NCI-H460 (cell line): ENCODE measurements around a stretch of chr2.

GRCh38 chr2:69356-70169, 23.3 kb upstream of the FAM110C start:
RAMPAGE:
- cytosol, long total RNA, result no peak
- long total RNA, result no peak
- nucleus, long total RNA, result no peak

GRCh38 chr2:282814-284089, 4.6 kb downstream of the ALKAL2 start:
RAMPAGE:
- cytosol, long total RNA, result no peak
- long total RNA, result no peak
- nucleus, long total RNA, result no peak

RAMPAGE:
- cytosol, long total RNA, result no peak
- long total RNA, result no peak
- nucleus, long total RNA, result no peak
Observed at GRCh38 chr2:430578-431114, 142.8 kb upstream of the ALKAL2 start.

RAMPAGE:
- cytosol, long total RNA, result no peak
- long total RNA, result no peak
- nucleus, long total RNA, result no peak
Observed at GRCh38 chr2:503582-504015, 173.6 kb downstream of the TMEM18 start.

DNA sequence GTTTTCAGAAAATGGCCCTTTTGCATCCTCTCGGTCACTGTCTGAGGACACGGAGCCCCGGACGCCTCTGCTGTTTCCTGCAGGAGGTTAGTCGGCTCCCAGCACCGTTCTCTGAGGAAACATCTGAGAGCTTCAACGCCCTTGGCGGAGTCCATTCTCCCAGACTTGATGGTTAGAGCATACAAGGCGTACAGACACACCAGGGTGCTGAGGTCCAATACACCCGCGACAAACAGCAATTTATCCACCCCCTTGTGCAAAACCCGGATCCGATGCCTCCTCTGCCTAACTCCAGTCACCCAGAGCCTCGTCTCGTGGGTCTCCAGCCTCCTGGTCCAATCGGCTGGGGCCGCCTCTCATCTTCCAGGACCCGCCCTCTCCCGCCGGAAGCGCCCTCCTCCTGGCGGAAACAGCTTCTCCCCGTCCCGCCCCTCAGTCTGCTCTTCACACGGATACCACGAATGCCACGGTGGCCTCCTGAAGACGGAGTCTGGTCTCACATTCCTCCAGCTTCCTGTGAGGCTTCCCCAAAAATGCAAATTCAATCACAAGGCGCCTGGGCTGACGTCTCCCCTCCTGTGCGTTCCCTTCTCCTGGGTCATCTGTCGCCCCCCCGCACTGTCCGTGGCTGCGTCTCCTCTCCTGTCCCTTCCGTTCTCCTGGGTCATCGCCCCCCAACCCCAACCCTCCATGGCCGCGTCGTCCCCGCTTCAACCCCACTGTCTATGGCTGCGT, 119.3 kb downstream of the TMEM18 start:
RAMPAGE:
- cytosol, long total RNA, result no peak
- long total RNA, result no peak
- nucleus, long total RNA, result no peak

DNA sequence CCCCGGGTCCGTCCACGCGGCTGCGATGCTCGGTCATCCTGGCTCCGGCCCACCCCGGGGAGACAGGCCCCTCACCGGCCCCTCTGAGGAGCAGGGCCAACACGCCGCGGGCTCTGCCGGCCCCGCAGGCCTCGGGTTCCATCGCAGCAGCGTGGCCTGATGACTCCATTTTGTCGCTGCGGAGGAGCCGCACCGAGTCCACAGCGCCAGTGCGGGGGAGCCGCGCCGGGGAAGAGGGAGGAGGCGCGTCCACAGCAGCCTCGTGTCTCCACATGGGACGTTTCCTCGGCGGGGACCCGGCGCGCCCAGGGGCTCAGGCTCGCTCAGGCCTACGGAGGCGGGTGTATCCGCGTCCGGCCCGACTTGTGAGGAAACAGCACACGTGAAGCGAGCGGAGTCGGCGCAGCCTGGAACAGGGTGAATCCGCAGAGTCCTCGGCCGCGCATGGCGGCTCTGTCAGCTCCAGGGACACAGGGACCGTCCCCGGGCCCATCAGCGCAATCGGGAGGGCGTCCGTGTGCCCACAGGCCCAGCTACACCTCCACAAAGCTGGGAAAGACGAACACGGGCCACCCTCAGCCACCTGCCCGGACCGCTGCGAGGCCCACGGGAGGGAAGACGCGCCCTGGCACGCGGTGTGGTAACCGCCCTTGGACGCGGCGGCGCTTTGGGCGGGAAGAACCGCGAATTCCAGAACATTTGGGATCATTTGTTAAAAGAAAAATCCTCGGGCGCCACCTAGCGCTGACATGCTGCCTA, 40.6 kb downstream of the TMEM18 start:
RAMPAGE:
- cytosol, long total RNA, result no peak
- long total RNA, result no peak
- nucleus, long total RNA, result no peak

RAMPAGE:
- cytosol, long total RNA, result no peak
- long total RNA, result no peak
- nucleus, long total RNA, result no peak
Observed at GRCh38 chr2:669411-669922, 7.7 kb downstream of the TMEM18 start.

DNA sequence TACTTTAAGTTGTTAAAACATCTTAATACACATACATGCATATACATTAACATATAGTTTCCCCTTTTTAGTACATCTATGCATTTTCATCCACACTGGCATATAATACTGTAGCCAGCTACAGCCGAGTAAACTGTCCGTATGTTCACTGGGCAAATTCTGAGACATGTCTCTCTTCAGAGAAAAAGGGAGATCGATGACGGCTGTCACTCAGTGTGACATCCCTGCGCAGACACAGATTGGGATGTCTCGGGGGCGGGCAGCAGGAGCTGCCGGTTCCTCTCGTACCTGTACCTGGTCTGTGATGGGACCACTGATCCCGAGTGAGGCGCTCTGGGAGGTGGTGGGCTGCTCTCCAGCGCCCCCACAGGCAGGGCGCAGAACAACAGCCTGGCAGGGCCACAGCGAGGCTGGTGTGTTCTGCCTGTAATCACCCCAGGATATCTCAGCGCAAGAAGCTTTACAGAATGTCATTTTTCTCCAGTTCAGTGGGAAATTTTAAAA, 189.6 kb downstream of the SNTG2 start:
RAMPAGE:
- cytosol, long total RNA, result no peak
- long total RNA, result no peak
- nucleus, long total RNA, result no peak

DNA sequence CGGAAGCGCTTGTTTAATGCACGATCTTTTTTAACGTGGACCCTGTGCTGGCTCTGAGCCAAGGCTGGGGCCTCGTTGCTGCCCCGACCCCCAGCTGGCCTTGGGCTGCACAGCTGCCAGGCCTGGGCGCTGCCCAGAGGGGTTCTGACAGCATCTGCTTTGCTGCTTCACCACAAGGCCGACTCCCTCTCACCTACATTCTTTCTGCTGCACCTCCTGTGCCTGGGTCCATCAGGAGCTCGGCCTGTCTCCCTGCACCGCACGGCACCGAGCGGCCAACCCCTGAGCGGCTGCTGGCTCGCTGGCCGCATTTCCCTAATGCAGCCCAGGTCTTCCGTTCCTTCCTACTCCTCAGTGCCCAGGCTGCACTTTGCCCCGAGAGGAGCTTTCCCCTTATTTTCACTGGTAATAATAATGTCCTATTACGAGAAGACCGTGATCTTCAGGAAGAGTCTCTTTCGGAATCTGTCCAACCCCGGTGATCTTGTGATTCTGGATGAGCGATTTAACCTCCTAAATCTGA, 62.5 kb downstream of the TPO start:
RAMPAGE:
- cytosol, long total RNA, result no peak
- long total RNA, result no peak
- nucleus, long total RNA, result no peak

DNA sequence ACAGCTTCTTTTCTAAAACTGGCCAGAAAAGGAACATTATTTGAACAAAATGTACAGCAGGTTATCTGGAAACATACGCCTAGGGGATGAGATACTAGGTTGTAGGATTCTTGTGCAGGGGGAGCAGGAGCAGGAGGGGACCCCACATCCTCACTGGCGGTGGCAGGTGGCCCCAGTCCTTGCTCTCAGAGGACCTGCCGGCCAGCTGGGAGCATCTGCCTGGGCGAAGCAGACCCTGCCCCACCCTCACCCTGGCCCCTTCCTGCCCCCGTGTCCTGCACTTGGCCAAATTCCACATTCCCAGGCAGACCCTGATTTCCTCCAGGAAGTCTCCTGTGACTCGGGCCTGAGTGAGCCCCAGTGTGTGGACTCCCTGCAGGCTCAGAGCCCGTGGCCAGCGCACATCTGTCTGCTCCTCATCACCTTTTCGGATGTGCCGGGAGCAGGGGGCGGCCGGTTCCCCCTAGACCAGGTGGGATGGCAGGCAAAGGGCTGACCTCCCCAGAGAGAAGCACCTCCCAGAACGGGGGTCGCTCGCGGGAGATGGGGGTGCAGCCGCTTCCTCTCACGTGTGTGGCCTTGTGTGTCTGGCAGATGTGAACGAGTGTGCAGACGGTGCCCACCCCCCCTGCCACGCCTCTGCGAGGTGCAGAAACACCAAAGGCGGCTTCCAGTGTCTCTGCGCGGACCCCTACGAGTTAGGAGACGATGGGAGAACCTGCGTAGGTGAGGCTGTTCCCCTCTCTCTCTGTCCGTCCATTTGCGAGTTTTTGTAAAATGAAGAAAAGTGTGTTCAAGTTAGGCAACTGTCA, 90.3 kb downstream of the TPO start:
RAMPAGE:
- cytosol, long total RNA, result no peak
- long total RNA, result no peak
- nucleus, long total RNA, result no peak

RAMPAGE:
- cytosol, long total RNA, result no peak
- long total RNA, result no peak
- nucleus, long total RNA, result no peak
Observed at GRCh38 chr2:1617416-1618187, 126.7 kb downstream of the PXDN start.

GRCh38 chr2:1632216-1633028, 111.9 kb downstream of the PXDN start:
RAMPAGE:
- cytosol, long total RNA, result no peak
- long total RNA, result no peak
- nucleus, long total RNA, result no peak

DNA sequence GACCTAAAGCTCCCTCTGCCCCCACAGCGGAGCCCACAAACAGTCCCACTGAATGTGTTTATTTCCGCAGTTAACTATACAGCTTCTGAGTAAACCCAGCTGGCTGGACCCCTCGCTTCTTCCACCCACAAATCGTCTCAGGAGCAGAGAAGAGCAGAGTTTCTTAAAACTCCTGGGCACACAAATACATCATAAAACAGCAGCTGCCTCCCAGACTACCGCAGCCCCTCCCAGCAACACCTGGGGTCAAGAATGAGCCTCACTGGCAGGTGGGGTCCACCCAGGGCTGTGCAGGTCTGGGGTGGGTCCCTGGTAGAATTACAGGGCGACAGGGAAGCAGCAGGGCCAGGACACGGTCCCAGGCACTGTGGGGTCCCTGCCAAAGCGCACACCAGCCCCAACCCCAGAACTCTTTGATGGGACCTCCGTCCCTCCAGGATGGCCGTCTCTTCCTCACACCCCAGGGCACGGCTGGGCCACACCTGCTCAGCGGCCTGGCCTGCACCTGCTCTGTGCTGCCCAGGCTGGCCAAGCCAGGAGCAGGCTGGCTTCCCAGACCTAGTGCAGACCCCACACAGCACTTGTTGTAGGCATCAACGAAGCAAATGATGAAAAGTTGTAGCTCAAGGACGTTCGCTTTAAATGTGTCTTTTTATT, 103.7 kb downstream of the PXDN start:
RAMPAGE:
- cytosol, long total RNA, result no peak
- long total RNA, result no peak
- nucleus, long total RNA, result no peak

DNA sequence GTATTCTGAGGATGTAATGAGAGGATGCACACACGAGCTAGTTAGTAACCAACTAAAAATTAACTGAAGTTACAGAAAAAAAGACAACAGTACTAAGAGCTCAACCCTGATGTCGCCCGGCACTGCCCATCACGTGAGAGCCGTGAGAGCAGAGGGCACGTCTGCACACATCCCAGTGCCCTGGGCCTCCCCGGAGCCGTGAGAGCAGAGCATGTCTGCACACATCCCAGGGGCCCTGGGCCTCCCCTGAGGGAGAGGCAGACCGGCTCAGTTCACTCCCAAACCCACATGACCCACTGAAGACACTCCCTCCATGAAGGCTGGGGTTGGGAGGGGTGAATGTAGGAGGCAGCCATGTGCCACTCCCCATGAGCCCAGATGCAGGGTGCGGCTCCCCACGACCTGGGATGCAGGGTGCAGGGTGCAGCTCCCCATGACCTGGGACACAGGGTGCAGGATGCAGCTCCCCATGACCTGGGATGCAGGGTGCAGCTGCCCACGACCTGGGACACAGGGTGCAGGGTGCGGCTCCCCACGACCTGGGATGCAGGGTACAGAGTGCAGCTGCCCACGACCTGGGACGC, 39.3 kb downstream of the PXDN start:
RAMPAGE:
- cytosol, long total RNA, result no peak
- long total RNA, result no peak
- nucleus, long total RNA, result no peak

DNA sequence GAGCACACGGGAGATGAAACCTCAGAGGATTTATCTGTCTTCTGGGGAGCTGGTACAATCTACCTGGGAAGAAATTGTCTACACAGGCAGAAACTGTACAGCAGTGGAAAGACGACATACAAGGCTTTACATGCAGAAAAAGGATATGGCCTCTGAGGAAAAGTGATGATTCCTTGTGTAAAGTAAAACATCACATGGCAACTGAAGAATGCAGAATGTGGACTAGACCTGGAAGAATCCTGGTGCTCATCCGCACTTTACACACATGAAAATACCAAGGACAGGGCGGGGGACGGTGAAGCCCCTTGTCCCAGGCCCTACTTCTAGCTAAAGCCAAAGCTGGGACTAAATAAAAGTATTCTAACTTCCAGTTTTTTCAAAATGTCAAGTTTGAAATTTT, 215.8 kb upstream of the PXDN start:
RAMPAGE:
- cytosol, long total RNA, result no peak
- long total RNA, result no peak
- nucleus, long total RNA, result no peak

DNA sequence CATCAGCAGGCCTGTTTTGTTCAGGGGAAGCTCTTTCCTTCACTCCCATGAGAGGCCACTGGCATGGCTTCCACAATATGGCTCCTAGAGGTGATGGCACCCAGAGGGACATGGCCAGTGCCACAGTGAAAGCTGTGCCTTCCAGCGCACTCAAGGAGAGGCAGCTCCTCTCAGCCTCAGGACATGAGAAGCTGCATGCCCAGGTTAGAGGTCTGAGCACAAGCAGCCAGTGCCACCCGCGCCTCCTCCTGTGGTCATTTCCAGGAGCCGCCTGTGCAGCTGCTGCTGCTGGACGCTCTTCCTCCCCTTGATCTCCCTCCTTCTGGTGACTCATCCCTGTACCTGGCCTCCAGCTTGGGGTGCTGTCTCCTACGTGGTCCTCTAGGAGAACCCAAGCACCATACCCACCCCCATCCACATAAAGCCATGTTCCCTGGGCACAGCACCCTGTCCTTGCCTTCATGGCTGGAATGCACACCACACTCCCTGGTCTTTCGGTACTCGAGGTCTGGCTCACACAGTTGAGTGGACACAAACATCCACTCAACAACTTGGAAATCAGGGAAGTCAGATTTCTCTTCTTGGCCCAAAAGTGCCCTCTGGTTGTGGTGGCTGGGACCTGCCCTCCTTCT, 96.9 kb downstream of the EIPR1 start:
RAMPAGE:
- cytosol, long total RNA, result no peak
- long total RNA, result no peak
- nucleus, long total RNA, result no peak

DNA sequence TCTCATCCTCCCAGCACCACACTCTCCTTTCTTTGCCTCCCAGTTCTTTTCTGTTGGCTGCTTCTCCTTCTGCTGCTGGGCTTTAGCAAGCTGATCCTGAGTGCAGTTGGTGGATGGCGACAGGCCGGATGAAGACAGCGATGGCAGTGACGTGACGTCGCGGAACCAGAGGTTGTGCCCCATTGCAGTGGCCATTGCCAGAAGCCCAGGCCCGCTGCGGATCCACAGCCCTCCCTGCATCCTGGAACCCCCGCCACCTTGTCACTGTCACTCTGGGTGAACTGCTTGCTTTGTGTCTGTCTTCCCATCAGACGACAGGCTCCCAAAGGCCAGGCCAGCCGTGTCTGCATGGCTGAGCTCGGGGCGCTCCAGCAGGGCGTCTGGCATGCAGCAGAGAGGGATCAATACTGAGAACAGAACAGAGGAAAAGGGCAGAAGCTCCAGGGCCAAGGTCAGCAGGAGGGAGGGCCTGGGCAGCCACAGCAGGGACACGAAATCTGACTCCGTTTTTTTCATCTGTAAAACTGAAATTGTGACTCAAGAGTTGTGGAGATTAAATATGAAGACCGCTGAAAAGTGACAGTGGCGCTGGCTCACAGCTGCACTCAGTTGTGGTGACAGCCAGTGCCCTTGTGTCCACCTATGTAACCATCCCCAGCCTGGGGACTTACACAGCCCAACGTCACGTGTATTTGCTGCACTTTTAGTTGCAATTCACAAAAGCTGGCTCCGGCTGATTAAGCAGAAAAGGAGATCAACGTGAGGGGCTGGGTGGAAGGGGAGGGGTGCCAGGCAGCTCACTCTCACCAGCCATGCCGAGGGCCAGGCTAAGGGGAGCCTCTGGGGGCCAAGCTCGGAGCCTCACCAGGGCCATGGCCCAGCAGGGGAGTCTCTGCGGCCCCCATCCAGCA, 74.9 kb downstream of the EIPR1 start:
RAMPAGE:
- cytosol, long total RNA, result no peak
- long total RNA, result no peak
- nucleus, long total RNA, result no peak

DNA sequence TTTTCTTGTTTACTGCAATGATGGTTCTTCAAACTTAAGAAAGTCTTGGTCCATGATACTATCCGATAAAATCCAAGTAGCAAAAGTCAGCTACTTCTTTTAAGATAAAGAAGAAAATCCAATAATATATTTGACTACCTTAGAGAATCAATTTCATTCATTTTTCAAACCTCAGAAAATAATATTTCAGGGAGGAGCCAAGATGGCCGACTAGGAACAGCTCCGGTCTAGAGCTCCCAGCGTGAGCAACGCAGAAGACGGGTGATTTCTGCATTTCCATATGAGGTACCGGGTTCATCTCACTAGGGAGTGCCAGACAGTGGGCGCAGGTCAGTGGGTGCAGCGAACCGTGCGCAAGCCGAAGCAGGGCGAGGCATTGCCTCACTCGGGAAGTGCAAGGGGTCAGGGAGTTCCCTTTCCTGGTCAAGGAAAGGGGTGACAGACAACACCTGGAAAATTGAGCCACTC, 8.5 kb downstream of the EIPR1 start:
RAMPAGE:
- cytosol, long total RNA, result no peak
- long total RNA, result no peak
- nucleus, long total RNA, result no peak

RAMPAGE:
- cytosol, long total RNA, result no peak
- long total RNA, result no peak
- nucleus, long total RNA, result no peak
Observed at GRCh38 chr2:3448246-3448567, 68.7 kb downstream of the TRAPPC12 start.

DNA sequence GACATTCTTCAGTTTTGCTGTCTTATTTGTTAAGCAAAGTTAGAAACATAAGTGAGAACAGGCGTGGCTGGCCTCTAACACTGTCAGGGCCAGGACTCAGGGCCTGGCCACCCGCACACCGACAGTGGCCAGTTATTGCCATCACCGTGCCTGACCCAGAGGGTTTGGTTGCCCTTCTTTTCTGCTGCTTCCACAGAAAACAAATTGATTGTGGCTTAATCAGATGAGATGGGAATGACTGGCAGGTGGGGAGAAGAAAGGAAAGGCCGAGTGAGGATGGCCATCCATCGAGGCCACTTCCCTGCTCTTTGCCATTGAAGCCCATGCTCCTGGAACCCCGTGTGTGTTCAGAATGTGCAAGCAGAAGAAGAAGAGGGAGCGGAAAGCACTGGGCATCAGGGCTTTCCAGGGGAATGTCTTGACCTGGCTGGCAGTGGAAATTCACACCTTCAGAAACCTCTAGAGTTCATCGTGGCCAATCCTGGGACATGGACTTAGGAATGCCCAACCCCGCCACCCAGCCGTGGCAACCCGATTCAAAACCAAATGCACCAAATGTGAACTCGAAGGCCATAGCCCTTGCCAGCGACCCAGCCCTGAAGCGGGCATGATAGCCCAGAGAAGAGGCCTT, 69.6 kb downstream of the ADI1 start:
RAMPAGE:
- cytosol, long total RNA, result no peak
- long total RNA, result no peak
- nucleus, long total RNA, result no peak